Measurements from ENCODE around the gene PPP2R5A.

GRCh38 chr1:208206315-208206960 lies 37.7 kb downstream of the PLXNA2 start:
- RRBS, 2 experiments: no CpG with 5 or more reads among the region's 6 CpGs

DNA sequence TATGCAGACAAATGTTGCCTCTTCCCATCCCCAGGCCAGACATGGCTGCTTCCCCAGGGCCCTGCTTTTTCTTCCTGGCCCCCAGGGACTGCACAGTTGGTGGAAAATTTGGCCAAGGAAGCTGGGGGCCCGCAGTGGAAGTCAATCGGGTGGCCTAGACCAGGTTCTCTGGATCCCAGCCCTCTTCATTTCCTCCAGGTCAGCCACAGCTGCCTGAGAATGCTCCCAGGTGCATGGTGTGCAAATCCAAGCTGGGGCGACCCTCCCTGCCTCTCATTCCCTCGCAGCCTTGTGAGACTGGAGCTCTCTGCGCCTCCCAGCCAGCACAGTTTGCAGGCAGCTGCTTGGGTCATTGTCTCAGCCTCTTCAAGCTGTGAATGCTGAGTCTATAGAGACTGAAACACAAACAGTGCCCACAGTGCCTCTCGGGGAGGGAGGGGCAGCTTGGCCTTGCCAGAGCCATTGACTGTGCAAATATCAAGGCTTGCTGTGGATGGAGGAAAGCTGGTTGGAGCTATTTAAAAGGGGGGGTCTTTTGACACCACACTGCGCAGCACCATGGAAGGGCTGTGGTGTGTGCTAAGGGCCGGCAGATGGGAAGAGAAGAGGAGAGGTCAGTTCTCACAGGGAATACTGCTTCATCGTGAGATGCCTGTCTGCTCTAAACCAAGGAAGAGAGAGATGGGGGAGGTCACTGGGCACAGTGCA lies 10.7 kb downstream of the PLXNA2 start:
- RRBS, 2 experiments: no CpG with 5 or more reads among the region's 9 CpGs

DNA sequence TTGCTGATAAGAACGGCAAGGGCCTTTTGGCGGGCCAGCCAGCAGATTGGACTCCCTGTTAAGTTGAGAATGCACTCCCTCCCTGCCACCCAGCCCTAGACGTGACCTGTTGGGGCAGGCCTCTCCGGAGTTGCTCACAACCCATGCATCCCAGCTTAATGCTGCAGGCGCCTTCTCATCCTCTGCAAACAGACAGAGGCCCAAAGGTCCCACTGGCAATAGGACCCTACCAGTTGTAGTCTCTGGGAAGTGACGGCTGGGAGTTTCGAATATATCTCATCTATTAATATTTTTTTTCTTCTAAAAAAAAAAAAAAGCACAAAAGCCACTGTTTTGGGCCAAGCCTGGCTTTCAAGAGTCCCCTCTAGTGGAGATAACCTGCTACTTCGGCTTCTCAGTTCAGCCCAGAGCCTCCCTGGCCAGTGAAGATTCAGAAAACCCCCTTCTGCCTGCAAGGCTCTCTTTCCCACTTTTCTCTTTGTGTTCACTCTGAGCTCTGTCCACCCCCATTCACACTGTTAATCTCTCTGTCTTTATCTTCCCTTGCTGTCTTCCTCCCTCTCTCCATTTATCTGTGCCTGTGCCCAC lies 5.2 kb downstream of the PLXNA2 start:
- RRBS, 2 experiments: no CpG with 5 or more reads among the region's 8 CpGs

GRCh38 chr1:209209893-209210229 lies 373.7 kb upstream of the CAMK1G start:
- RRBS, 2 experiments: no CpG with 5 or more reads among the region's 2 CpGs

DNA sequence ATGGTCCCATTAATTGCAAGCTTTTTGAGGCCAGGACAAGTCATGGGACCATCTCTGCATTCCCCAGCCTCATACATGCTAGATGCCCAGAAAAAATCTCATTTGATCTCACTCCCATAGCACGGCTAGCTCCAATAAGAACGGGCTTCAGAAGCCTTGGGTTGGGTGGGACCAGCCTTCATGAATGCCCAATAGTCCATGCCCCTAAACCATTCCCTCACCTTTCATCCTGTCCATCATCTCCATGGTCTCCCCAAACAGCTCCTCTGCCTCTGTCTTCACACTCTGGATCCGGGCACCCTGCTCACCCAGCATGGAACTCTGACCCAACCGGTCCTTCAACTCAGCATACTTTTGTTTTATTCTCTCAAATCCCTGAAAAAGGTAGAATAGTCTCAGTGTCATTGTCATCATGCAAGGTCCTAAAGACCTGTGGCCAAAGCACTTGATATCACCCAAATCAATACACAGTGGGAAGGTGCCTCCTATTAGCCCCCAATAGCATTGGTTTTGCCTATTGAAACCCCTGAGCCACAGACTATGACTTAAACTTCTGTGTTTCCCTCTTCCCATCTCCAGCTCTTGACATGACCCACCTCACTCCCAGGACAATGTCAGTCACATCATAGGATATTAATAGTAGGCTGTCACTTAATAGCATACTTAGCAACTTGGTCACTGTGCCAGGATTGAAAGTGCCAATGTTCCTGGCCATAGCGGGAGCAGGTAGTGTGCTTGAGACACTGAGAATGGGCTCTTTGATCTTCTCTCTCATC lies 32.9 kb downstream of the CAMK1G start:
- RRBS, 2 experiments: no CpG with 5 or more reads among the region's 5 CpGs

GRCh38 chr1:209645550-209646312 lies 6.5 kb downstream of the LAMB3 start:
- RRBS, 2 experiments: no CpG with 5 or more reads among the region's 14 CpGs

DNA sequence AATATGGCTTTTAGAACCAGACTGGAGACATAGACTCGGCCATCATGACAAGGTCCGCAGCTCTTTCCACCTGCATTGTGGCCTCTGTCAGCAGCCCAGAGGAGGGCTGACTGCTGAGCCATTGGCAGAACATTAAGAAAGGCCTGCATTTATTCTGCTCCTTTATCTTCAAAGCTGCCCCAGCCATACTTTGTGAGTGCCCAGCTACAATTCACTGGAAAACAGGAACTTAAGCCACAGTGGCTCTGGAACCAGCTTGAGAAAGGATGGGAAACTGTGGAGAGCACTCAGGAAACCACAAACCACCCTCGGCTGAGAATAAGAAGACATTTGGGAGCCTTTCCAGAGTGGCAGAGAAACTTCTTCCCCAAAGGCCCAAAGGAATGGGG lies 1.9 kb downstream of the LAMB3 start:
- RRBS, 2 experiments: no CpG with 5 or more reads among the region's 3 CpGs

GRCh38 chr1:209747592-209748308 lies 8.1 kb upstream of the TRAF3IP3 start:
- RRBS, 2 experiments: 11% methylated on average over 5 of the region's 37 CpGs; no CpG with 5 or more reads in 1 of the 2 experiments

- RRBS, 2 experiments: 40 to 45% methylated on average over 2 to 3 of the region's 5 CpGs
Observed at GRCh38 chr1:209801013-209801797, 4.7 kb downstream of the IRF6 start.

GRCh38 chr1:209830665-209831270 lies 3.0 kb downstream of the UTP25 start:
- RRBS, 2 experiments: no CpG with 5 or more reads among the region's 4 CpGs

DNA sequence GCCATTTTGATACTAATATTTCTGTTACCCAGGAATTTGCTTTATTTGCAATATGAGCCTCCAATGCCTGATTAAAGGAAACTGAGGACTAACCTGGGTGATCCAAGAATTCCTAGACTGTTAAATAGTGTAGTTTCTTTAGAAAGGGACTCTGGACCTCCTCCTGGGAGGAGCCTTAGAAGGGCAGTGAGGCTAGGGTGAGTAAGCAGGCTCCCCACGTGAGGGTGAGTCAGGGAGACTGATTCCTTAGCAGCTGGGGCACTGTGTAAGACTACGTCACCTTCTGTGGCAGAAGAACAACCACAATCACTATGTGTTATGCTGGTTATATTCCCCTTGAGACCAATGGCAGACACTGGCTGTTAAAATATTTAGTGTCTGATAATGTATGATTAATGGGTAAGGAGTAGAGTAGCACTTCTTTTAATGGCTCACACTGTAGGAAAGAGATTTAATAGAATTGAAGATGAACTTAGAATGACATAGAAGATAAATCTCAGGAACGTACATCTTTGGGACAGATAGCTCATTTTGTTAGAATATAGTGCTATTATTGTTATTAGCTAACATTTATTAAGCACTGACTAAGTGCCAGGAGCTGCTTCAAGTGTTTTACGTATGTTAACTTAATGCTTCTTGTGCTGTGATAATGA lies 53.3 kb upstream of the SYT14 start:
- RRBS, 2 experiments: no CpG with 5 or more reads among the region's 4 CpGs

GRCh38 chr1:211257870-211258614 lies 1.1 kb upstream of the RCOR3 start:
- RRBS, 2 experiments: no CpG with 5 or more reads among the region's 16 CpGs

DNA sequence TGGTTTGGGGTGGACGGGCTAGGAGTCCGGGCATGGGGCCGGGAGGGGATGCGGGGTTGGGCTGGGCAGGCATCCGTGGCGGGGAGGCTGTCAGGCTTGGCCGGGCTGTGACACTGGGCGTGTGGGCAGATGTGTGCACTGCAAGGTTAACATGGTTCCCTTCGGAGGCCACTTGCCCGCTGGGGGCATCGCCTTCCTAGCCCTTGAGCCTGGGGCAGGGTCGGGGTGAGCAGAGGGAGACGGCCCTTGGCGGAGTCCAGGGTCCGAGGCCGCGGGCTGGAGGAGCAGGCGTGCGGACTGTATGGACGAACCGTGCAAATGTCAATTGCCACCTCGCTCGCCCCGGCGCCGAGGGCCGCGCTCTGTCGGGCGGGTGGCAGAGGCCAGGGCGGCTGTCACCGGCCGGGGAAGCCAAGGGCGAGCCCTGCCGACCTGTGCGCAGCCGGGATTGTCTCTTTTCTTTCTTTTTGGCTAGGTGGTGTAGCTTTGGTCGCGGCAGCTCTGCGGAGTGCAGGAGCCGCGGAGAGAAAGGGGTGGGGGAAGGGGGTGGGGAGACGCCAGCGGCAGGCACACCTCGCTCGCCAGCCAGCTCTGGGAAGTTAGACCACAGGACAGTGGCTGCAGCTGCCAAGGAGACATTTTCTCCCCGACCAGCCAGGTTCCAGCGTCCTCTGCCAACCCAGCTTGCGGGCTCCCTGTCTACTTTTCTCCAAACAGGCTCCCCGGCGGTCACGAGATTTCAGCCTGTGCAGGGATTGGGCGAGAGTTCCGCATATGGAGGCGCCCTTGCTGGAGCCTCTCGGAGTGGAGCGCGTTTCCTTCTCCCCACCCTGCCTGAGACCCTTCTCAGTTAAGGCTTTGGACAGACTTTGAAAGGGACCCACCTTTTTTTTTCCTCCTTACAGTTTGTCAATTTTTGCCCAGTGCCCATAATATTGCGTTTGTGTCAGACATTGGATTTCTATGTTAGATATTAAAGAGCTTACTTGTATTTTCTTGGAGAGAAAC lies 1.4 kb downstream of the RCOR3 start:
- RRBS, 2 experiments: 1 to 5% methylated on average over 19 of the region's 59 CpGs

DNA sequence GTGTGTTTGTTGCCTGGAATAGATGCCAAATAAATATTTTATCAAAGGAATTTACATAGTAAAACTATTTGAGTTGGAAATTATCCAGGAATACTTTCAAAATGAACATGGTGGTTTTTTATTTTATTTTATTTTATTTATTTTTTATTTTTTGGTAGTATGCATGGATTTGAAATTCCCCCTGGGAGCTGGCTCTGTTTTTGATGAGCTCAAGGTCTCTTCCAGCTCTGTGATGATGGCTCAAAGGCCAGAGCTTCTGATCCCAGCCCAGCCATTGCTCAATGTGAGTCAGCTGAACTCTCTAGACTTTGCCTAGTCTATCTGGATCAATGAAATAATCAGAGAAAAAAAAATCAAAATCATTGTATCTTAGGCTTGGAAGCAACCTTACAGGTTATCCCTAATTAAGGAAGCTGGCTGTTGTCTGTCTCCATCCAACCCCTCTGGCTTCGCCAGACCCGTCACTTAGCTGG lies 90.0 kb upstream of the LPGAT1 start:
- RRBS, 2 experiments: no CpG with 5 or more reads among the region's 2 CpGs

DNA sequence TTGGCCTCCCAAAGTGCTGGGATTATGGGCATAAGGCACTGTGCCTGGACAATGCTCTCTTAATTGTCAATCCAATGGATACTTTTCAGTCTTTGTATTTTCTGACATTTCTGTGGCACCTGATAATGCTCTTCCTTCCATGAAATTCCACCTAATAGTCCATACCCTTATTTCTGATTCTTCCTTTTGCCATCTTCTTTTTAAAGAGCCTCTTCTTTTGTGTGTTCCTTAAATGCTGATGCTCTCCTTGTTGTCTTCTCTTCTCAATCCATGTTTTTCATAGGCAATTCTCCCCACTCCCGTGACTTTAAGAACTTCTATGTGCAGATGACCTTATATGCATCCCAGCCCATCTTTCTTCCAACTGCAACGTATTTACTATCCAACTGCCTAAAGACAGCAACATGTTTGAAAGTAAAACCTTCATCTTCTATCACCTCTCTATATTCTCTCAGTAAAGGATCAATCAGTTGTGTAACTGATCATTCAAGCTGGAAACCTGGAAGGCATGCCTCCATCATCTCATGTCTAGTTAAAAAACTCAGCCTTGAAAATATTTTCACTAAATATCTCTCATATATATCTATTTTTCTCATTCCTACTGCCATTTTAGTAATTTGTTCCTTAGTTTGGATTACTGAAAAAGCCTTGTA lies 86.3 kb downstream of the INTS7 start:
- RRBS, 2 experiments: no CpG with 5 or more reads among the region's 2 CpGs

DNA sequence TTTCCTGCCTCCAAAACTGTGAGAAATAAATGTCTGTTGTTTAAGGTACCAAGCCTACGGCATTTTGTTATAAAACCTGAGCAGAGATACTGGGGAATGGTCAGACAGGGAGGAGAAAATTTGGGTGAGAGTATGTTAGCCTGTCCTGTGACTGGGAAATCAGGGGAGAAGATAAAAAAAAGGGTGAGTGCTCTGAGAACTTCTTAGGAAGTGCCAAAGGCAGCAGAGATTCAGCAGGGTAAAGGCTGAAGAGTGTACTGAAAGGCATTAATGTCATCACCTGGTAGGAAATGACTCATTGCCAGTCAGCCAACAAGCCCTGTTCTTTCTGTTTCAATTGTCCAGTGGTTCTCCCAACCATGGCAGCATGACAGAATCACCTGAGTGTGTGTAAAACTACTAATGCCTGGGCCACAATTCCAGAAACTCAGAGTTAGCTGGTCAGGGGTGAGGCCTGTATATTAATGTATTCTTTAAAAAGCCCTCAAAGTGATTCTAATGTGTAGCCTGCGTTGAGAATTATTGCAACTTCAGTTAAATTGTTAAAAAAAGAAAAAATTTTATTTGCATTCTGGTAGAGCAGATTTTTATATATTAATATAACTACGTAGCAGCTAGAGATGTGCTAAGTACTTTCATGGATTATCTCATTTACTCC lies 83.5 kb downstream of the INTS7 start:
- RRBS, 2 experiments: no CpG with 5 or more reads among the region's 3 CpGs

- RRBS, 2 experiments: no CpG with 5 or more reads among the region's 7 CpGs
Observed at GRCh38 chr1:212051767-212052397, 16.3 kb downstream of the DTL start.

GRCh38 chr1:212187840-212188358 lies 97.3 kb upstream of the PPP2R5A start:
- RRBS, 2 experiments: 76 to 85% methylated on average over 3 to 4 of the region's 7 CpGs

- RRBS, 2 experiments: no CpG with 5 or more reads among the region's 14 CpGs
Observed at GRCh38 chr1:212225197-212226480, 59.6 kb upstream of the PPP2R5A start.

GRCh38 chr1:212285314-212285990 lies at the start of gene PPP2R5A:
Gene PPP2R5A (plus strand): TSS chr1:212285410.
- RRBS, 2 experiments: 1 to 4% methylated on average over 10 to 15 of the region's 84 CpGs